Skeletal muscle satellite cell (primary cell): ENCODE data around the genes CAPZA3, SLCO1C1 and ABCC9.

GRCh38 chr12:18737853-18738418, at the start of gene CAPZA3:
TSS of gene CAPZA3 (plus strand) at chr12:18738119.
- CAGE, long polyA plus RNA, result no peak

DNA sequence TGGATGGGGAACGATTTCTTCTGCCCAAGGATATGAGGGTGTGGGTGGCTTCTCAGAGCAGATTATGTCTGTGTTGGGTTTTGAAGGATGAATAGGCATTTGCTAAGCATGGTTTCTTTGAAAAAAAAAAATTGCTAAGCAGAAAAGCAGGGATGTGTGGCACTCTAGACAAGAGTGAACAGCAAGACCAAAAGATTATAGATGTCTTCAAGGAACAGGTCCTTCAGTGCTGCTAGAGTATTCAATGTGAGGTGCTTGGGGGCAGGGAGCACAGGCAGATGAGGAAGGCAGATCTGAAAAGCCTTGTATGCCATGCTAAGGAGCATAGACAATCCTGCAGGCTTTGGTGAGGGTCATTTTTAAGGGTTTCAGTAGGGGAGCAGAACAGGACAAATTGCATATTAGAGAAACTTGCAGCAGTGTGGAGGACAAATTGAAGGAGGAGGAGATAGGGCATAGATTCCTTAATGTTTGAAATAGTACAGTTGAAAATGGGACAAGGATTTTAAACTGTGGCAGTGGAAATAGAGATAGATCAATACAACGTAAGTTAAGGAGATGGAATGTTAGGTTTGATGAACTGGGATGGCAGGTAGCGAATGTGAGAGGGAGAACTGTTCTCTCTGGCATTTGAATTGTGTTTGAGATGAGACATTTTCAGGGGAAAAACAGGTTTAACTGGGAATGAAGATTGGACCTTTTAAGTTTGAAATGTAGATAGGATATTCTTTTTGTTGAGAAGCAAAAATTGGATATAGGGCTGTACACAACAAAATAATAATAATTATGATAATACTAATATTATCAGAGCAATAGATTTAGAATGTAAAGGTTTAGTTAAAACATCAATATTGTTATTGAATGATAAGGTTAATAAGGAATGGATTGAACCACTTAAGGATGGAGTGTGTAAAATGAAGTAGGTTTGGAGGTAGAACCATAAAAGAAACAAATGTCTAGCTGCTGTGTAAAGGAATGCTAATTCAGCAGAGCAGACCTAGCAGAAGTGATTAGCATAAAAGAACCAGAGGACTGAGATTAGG, 84.0 kb downstream of the PLEKHA5 start:
- CAGE, long polyA plus RNA, result no peak

DNA sequence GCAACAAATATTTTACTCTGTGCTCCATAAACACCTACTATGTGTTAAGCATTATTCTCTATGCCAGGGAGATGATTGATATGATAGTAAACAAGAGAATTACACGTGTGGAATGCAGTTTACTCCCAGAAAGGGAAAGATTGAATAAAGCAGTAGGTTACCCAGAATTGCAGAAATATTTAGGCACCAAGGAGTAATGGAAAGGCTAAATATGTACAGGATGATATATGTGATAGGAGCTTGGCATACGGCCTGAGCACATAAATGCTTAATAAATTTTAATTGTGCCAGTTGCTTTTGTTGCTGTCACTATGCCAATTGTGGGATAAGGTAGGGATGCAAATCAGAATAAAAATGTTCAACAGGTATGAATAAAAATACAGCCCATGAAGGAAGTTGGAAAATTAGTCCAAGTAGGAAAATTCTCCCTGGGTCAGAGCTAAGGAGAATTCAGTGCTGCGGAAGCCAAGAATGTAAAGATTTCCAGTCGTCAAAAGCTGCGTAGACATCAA, 87.7 kb downstream of the PLEKHA5 start:
- CAGE, long polyA plus RNA, result no peak

GRCh38 chr12:19440104-19441116, 1.1 kb downstream of the AEBP2 start:
- CAGE, long polyA plus RNA, result no peak

GRCh38 chr12:19532612-19533187, 93.4 kb downstream of the AEBP2 start:
- CAGE, long polyA plus RNA, result no peak

- CAGE, long polyA plus RNA, result no peak
These were observed 344.6 kb downstream of the AEBP2 start for GRCh38 chr12:19783814-19784380.

DNA sequence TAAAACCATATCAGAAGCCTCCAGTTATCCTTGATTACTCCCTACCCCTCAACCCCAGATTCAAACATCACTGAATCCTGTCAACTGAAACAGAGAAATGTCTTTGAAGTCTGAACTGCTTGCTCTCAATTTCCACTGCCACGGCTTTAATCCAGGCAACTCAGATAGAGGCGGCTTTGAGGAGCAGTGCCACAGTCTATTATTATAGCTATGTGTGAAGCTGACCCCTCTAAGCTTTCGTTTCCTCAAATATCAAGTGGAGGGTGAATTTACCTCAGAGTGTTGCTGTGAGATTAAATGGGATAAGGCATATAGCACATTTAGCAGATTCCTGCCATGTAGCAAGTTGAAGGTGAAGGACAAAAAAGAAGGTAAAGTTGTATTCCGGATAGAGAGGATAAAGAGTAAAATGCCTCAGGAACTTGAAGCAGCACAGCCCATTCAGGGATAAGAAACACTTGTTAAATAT, 48.9 kb upstream of the PDE3A start:
- CAGE, long polyA plus RNA, result no peak

DNA sequence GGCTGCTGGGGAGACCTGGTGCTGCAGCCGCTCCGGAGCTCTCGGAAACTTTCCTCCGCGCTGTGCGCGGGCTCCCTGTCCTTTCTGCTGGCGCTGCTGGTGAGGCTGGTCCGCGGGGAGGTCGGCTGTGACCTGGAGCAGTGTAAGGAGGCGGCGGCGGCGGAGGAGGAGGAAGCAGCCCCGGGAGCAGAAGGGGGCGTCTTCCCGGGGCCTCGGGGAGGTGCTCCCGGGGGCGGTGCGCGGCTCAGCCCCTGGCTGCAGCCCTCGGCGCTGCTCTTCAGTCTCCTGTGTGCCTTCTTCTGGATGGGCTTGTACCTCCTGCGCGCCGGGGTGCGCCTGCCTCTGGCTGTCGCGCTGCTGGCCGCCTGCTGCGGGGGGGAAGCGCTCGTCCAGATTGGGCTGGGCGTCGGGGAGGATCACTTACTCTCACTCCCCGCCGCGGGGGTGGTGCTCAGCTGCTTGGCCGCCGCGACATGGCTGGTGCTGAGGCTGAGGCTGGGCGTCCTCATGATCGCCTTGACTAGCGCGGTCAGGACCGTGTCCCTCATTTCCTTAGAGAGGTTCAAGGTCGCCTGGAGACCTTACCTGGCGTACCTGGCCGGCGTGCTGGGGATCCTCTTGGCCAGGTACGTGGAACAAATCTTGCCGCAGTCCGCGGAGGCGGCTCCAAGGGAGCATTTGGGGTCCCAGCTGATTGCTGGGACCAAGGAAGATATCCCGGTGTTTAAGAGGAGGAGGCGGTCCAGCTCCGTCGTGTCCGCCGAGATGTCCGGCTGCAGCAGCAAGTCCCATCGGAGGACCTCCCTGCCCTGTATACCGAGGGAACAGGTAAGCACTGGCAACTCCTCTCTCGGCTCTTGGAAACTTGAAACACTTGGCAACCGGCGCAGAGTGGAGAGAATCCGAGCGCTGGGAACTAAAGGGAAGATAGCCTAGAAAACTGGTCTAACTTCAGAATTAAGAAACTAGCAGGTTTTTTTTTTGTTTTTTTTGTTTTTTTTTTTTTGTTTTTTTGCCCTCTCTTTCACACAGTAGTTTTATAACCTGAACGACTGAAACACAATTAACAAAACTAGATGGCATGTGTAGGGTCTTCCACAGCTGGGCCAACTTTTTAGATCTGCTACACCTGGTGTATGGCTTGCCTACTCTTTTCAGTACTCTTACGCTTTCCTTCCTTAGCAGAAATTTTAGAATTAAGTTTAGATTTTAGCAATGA, 1.5 kb downstream of the PDE3A start:
- CAGE, long polyA plus RNA, result no peak

- CAGE, long polyA plus RNA, result no peak
These were observed 21.7 kb downstream of the PDE3A start for GRCh38 chr12:20389796-20390600.

DNA sequence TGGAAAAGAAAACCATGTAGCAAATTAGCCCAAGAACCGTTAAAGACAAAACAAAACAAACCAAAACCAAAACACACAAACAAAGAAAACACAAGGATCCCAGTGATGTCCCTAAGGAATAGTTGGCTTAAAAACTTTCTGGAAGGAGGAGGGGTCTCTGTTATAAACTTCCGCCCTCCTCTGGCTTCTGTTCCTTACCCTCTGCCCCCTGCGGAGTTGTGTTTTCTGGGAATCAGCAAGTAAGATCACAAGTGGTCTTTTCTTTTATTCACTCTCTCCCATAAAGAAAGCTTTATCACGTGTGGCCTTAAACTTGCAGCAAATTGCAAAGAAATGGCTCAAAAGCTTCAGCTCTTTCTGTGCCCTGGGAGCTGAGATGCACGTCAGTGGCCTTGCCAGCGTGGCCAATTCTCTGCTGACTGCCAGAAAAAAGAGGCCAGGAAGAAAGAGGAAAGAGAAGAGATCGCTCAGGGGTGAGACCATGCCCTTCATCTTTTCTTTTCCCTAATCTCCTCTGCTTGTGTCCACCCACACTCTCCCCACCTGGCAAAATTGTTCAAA, at the start of gene SLCO1C1:
TSS of gene SLCO1C1 (plus strand) at position 193 of the 561 bp plus-strand sequence.
- CAGE, long polyA plus RNA, result no peak

- CAGE, long polyA plus RNA, result no peak
These were observed 8.5 kb upstream of the SPX start for GRCh38 chr12:21517410-21518170.

DNA sequence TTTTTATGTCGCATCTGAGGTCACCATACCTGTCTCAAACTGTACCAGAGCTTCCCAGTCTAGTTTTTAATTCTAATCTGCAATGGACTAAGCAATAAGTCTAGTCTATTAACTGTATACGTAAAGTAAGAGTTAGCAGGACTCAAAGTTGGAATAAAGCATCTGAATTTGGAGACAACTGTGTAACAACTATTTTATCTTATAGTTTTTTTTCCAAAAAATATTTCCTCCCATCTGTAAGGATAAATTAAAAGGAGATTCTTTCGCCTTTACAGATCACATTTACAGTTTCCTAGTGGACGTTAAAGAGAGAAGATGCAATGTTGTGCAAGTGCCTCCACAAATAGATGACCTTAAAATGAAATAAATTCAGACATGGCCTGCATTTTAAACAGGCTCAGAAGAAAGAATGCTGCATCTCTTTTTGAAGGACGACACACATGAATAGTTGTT, 1.6 kb downstream of the LDHB start:
- CAGE, long polyA plus RNA, result no peak

- CAGE, long polyA plus RNA, result no peak
These were observed 53.7 kb upstream of the KCNJ8 start for GRCh38 chr12:21828032-21828699.

GRCh38 chr12:21831895-21832169, 57.3 kb upstream of the KCNJ8 start:
- CAGE, long polyA plus RNA, result no peak

DNA sequence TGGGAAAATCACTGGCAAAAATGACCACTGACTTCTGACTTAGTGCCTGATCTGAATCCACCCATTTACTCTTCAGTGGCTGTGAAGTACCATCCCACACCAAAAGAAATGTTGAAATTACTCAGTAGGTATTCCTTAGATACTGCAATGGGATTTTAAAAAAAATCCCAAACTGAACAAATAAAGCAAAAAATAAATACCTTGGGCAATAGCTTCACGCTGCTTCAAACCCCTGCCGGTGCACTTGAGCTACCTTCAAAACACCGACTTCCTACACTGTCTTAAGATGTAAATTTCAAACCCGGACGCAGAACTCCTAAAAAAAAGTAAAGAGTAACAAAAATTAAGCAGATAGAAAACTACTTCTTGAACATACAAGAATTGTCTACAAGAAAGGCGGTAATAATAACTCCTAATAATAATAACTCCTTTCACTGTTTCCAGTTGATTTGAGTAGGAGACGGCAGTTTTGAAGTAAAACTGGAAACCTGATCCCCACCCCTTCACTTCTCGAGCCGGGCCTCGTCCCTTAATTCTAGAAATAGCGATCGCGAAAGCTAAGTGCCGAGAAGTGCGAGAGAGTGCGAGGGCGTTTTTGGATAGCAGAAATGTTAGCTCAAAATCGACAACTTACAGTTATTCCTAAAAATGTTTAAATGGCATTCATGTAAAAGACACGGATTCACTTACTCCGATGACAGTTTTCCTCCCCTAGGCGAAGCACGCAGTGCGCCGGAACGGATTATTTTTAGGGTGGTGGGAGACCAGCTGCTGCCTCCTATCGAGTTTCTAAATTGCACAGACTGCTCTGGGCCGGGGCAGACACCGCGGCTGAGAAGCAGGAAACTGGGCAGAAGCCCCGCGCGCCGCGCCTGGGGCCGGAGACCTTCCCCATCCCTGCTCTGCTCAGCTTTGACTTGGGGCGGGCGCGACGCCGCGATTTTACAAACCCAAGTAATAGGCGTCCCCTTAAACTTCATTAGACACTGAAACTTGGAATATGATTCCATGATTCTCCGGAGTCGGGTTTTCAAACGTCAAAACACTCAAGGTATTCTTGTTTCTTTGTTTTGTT, at the start of gene ABCC9:
TSS of gene ABCC9 (minus strand) at position 917 of the 1,075 bp plus-strand sequence.
- CAGE, long polyA plus RNA, result no peak

GRCh38 chr12:22409135-22409444, 74.6 kb upstream of the ST8SIA1 start:
- CAGE, long polyA plus RNA, result no peak

DNA sequence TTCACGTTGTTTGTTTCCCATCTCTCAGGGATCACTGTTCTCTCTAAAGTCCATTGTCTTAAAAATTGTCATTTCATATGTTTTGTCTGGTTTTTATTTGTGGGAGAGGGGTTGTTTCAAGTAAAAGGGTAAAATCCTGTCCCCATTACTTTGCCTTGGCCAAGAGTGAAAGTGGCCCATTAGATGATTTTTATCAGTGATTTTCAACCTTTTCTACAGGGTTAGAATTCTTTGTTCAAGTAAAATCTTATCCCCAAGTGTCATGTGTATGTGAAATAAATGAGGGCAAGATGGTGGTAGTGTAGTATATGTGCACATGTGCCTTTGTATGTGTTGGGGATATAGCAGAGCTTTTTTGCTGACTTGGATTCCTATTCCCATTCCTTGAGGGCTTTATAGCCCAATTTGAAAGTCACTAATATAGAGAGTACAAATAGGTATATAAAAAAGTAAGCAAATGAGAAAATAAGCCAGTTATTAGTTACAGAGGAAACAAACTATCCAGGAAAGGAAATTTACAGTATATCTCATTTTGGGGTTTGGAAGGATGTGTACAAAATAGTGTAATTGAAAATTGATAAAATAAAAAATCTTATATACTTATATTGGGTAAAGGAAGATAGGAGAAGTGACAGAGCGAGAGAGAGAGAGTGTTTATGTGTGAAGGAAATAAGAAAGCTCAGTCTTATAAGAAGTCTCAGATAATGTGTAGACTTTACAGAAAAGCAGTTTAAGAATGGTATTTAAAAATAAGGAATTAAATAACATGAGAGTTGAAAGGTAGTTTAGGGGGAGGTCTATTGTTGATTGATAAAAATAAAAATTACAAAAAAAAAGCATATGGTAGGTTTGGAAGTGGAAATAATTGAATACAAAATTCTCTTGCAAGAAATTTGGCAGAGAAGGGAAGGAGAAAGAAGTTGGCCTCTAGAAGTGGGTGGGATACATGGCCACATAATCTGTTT, 12.5 kb downstream of the ETNK1 start:
- CAGE, long polyA plus RNA, result no peak

DNA sequence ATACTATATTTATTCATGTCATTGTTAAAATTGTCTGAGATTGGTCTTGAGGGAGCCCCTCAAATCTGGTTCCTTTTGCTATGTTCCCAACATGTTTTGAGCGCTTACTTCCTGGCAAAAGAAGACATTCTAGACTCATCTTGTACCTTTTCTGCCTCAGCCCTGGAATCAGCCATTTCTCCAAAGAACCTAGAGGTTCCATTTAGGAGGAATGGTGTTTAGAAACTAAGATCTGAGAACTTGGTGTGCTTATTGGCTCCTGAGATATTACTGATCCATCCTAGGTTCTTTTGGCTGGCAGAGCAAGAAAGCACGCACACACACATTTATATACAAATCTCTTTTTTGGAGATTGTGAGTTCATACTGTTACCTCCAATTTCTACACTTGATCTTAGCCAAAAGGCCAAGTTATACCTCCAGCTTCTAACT, 66.8 kb downstream of the ETNK1 start:
- CAGE, long polyA plus RNA, result no peak

- CAGE, long polyA plus RNA, result no peak
These were observed 74.6 kb downstream of the ETNK1 start for GRCh38 chr12:22699385-22700163.

DNA sequence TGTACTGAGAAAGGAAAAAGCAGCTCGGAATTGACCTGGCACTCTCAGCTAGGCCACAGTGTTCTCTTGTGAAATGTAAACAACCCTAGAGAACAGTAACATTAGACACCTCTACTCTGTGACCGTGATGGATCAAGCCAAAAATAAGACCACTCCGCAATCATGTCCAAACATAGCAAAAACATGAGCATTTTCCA, 135.3 kb downstream of the ETNK1 start:
- CAGE, long polyA plus RNA, result no peak